H9 (cell line): ENCODE data around the gene YY1.

GRCh38 chr14:99523082-99523767 is 42.0 kb downstream of the CCNK start:
- PRO-cap: no peak

GRCh38 chr14:99544896-99545657 is 58.9 kb downstream of the CCDC85C start:
- PRO-cap: no peak

DNA sequence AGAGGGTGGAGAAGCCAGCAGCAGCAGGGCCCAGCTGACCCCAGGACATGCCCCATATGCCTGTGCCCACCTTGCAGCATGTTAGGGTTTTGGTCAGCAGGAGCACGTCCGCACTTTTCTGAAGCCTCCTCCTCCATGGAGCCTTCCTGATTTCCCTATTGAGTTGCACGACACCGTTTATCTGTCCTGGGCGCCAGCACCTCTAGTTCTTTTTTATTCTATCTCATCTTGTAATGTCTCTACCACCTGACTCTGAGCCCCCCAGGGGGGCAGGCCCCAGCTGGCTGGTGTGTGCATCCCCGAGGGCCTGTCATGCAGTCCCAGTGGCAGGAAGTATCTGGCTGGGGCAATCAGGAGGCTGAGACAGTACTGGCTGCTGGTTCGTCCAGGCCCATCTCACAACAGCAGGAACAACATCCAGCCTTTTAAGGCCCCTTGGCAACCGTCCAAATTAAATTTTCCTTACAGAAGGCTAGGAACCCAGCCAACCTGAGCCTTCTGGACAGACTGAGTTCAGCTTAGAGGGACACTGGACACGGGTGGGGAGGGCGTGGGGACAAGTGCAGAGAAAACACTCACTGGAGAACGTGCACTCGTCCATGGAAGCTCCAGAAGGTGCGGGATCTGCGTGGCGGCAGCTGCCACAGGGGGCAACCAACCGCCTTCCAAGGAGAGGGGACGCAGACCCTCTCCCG is 39.5 kb downstream of the CCDC85C start:
- PRO-cap: no peak

DNA sequence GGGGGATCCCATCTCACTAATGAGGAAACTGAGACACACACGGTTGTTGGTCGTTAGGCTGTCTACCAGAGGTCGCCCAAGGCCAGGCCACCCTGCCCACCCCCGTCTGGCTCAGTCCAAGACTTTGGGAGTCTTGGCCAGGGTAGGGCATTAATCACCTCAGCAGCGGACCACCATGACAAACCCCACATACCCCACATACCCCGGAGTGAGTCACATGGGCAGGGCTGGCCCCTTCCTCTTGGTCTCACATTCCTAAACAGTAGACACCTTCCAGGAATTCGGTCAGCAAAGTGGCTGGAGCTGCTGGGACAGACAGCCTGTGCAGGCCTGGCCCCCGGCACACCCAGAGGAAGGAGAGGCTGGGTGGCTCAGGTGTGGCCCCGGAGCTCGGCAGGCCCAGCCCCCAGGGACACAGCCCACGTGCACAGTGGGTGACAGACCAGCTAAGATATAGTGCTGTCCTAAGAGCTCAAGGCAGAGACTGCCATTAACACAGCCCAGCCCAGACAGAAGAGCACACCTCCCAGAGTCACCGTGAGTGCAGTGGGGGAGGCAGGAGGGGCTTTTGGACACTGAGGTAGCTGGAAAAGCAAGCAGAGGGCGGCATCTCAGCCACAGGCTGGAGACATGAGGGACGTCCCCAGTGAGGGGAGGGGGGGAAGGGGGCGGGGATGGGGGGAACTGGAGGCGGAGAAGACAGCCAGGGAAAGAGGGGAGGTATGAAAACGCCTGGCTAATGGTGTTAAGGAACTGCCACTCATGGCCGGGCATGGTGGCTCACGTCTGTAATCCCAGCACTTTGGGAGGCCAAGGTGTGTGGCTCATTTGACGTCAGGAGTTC is 24.0 kb downstream of the CCDC85C start:
- PRO-cap: no peak

GRCh38 chr14:99592649-99593278 is 11.2 kb downstream of the CCDC85C start:
- PRO-cap: no peak

DNA sequence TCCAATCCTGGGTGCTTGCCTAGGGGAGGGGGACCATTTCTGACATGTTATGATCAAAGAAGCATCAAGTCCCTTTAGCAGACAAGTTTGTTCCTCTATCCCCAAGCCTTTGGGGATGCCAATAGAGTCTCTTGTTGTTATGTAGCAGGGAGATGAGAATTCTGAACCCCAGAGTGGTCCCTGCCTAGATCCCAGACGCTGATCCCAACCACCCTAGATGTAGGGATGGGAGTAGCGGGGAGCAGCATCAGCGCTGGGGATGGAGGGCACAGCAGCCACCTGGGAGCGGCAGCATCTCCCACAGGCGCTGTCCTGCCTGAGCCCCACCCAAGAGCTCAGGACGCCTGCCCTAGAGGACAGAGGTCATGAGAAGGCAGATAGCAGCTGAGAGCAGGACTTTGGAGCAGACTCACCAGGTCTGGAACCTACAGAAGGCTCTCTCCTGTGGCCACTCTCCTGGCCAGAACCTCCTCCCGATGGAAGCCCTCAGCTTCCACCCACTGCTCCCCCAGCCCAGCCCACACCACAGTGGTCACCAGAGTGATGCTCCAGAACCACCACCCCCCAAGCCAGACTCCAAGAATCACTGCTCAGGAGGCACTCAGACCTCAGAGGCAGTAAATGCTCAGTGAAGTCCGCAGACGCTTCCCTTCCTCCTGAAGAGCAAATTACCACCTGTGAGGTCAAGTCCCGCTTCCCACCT is 7.2 kb downstream of the CCDC85C start:
- PRO-cap: no peak

DNA sequence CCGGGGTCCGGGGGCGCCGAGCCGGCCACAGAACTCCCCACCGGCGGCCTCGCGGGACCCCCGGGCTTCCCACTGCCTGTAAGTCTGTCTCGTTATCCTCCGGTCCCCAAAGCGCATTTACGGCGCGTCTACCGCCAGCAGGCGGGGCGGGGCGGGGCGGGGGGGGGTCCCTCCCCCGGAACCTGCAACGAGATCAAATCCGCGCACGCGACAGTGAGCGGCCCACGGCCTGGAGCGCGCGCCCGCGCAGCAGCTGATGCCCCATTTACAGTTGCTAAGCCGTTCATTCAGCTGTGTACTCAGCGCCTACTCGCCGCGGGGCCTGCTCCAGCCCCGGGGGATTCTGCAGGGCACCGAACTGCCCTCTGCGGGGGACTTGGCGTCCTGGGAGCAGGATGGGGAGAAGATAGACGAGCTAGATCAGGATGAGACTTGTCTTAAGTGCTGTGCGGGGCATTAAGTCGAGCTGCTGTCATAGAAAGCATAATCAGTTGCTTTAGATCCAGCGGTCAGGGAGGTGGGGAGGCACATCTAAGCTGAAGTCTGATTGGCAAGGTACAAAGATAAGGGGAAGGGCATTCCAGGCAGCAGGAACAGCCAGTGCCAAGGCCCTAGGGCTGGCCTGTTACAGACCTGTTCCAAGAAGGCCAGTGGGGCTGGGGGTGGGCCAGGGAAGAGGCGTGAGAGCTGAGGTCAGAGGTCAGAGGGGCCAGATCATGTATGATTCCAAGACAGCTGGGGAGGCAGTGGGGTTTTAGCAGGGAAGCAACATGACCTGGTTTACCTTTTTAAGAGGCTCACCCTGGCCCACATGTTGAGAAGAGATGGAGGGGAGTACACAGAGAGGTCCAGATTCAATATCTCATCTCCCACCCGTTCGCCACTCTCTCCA is 1.5 kb upstream of the CCDC85C start:
- PRO-cap: unidirectional peak, minus-strand start at position 91 of the sequence

DNA sequence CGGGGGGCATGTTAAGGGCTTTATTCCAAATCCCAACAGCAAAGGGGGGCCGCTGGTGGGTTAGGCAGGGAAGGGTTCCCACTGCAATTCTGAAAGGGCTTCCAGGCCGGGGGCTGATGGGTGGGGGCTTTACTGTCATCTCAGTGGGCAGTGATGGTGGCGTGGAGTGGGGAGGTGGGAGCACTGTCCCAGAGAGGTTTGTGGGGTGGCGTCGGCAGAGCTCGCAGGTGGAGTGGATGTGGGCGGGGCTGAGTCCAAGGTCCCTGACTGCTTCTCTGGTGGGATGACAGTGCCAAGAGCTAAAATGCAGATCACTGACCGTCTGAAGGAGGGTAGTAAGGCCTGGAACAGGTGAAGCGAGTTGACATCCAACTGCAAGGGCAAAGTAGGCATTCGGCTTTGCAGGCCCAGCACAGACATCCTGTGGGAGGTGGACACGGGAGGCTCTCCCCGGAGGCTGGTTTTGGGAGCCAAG is 121.5 kb upstream of the EVL start:
- PRO-cap: no peak

GRCh38 chr14:100047368-100047831 is 17.8 kb upstream of the EVL start:
- PRO-cap: no peak

- PRO-cap: no peak
These were observed 6.4 kb upstream of the EVL start for GRCh38 chr14:100058805-100059242.

DNA sequence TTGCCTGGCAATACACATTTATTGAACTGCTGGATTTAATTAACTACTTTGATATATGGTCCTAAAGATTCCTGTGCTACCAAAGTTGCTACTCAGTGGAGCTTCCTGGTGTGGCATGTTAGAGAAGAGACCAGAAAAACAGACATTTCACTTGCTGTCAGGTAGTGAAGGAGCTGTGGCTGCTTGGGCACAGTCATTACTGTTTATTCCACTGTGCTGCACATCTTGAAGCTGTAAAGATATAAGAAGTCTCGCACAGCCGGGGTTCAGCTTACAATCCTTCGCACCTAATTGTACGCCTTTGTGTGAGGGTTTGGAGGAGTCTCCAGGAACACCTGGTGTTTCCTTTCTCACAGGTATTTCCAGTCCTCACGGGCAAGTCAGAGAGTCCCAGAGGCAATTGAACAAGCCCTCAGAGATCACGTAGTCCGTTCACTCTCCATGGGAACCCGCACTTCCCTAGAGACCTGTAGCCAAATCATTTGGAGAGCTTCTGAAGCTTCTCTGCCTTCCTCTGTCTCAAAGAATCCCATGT is 4.0 kb downstream of the EVL start:
- PRO-cap: no peak

GRCh38 chr14:100144095-100144825 is 15.2 kb downstream of the DEGS2 start:
- PRO-cap: no peak

- PRO-cap: no peak
These were observed 11.5 kb downstream of the DEGS2 start for GRCh38 chr14:100147857-100148389.

- PRO-cap: bidirectional peak, plus-strand start at chr14:100160110, minus-strand start at chr14:100160022
These were observed 578 bp upstream of the DEGS2 start for GRCh38 chr14:100159956-100160490.

DNA sequence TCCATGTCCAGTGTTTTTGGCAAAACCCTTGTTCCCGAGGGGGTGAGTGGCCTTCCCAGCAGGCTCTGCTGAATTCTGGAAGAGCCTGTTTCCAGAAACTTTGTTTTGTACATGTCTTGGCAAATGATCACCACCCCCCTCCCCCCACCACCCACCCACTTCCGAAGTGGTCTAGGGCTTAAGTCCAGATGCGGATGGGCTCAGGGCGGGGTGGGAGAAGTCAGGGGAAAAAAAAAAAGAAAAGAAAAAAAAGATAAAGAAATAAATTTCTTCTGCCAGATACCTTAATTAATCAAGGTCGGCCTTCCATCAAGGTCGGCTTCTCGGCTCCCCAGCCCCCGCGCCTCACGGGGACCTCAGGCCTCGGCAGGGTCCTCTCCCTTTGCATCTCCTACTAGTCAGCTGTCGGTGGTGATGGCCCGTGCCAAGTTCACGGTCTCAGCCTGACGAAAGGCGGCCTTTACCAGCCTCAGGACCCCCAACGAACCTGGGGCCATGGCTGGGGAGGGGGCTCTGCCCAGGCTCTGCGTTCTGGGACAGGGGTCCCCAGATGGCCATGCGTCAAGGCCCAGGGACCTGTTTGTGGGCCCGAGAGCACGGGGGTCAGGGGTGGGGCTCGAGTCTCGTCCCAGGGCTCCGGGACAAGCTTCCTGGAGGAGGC is 32.6 kb upstream of the DEGS2 start:
- PRO-cap: no peak

- PRO-cap: bidirectional peak, plus-strand start at chr14:100193267, minus-strand start at chr14:100192885
These were observed 33.4 kb upstream of the DEGS2 start for GRCh38 chr14:100192609-100193455.

GRCh38 chr14:100222743-100223134 is 16.2 kb upstream of the YY1 start:
- PRO-cap: unidirectional peak, minus-strand start at chr14:100222859

DNA sequence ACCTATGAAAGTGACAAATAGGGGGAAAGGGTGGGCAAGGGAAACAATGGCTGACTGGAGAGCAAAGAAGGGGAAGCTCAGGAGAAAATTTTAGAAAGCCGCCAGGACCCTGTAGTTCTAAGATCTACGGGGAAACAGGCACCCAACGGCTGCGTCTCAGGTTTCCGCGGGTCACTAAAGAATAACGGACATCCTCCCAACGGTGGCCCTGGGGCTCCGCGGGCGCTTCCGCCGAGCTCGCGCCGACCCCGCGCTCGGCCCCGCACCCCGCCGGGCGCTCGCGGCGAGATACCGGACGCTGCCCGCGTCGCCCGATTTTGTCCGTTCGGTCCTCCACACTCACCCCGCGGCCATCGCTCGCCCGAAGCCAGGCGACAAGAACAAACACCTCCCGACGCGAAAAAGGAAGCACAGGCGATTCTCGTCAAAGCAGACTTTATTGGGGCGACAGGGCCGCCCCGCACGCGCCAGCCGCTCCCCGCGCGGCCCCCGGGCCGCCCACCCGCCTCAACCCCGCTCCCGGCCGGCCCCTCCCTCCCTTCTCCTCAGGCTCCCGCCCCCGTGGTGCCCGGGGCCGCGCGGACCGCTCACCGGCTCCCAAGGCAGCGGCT is 959 bp upstream of the YY1 start:
- PRO-cap: bidirectional peak, plus-strand start at position 93 of the sequence, minus-strand start outside the sequence; bidirectional peak, plus-strand start at position 314 of the sequence, minus-strand start at position 176 of the sequence; bidirectional peak, plus-strand start at position 548 of the sequence, minus-strand start at position 512 of the sequence

DNA sequence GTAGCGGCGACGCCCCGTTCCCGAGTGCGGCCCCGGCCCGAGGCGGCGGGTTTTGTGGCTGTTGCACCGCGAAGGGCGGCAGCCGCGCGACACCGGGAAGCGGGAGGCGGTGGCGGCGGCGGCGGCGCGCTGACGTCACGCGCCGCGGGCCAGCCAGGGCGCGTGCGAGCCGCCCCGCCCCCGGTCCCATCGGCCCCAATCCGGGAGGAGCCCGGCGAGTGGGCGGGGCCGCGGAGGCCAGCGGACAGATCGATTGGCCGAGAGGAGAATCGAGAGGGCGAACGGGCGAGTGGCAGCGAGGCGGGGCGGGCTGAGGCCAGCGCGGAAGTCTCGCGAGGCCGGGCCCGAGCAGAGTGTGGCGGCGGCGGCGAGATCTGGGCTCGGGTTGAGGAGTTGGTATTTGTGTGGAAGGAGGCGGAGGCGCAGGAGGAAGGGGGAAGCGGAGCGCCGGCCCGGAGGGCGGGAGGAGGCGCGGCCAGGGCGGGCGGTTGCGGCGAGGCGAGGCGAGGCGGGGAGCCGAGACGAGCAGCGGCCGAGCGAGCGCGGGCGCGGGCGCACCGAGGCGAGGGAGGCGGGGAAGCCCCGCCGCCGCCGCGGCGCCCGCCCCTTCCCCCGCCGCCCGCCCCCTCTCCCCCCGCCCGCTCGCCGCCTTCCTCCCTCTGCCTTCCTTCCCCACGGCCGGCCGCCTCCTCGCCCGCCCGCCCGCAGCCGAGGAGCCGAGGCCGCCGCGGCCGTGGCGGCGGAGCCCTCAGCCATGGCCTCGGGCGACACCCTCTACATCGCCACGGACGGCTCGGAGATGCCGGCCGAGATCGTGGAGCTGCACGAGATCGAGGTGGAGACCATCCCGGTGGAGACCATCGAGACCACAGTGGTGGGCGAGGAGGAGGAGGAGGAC is at the start of gene YY1:
YY1 (plus strand) TSS at position 654 of the 898 bp plus-strand sequence.
- PRO-cap: bidirectional peak, plus-strand start at position 269 of the sequence, minus-strand start at position 26 of the sequence; bidirectional peak, plus-strand start at position 400 of the sequence, minus-strand start at position 581 of the sequence

DNA sequence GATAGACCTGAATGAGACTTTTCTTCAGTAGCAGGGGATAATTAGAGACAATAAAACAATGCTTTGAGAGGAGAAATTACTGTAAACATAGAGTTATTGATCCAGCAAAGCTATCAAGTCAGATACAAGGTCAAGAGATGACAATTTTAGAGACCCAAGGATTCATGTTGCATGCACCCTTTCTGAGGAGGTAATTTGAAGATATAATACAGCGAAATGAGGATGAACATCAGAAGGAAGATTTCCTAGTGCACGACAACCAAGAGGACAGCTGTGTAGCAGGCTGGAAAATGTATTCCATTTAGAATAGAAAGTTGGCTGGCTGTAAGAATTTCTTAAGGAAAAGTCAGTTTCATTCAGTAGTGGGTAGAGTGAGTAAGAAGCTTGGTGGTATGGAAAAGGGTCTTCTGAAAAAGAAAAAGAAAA is 27.8 kb downstream of the YY1 start:
- PRO-cap: no peak